Neural progenitor cell (in vitro differentiated cells): ENCODE data around the genes RTN4 and PNPT1.

GRCh38 chr2:53903112-53904226 lies 43.7 kb upstream of the GPR75 start:
- RAMPAGE, long total RNA, result no peak

DNA sequence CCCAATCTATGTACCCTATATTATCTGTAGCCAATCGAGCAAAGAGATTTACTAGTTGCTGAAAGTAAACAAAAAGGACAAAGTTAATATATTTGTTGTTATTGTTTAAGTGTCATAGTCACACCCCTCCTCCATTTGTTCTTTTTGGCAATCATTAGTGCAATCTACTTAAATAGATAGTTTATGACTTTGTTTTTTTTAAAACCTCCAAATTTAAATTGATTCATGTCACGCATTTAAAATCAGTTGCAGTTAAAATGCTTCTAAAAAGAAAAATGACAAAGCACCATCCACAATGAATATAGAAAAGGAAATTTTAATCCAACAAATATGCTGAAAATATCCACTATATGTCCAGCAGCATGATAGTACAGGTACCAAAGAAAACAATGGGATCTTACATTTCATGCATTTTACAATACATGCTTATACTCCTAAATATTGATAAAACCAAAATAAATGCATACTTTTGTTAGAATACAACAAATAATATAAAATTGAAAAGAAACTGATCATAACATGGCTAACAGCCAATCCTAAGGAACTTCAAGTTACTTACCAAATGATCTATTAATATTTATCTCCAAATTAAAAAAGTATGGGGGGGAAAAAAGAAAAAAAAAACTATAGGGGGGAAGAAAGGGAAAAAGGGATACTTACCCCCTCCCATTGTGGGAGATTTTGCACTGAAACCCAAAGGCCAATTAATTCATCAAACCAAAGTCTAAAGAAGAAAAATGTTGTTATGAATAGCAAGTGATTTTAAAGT lies 34.5 kb downstream of the PSME4 start:
- RAMPAGE, long total RNA, result no peak

GRCh38 chr2:53971340-53971424 lies 269 bp downstream of the ACYP2 start:
- RAMPAGE, long total RNA, result no peak

GRCh38 chr2:53992819-53993306 lies 21.9 kb downstream of the ACYP2 start:
- RAMPAGE, long total RNA, result no peak

DNA sequence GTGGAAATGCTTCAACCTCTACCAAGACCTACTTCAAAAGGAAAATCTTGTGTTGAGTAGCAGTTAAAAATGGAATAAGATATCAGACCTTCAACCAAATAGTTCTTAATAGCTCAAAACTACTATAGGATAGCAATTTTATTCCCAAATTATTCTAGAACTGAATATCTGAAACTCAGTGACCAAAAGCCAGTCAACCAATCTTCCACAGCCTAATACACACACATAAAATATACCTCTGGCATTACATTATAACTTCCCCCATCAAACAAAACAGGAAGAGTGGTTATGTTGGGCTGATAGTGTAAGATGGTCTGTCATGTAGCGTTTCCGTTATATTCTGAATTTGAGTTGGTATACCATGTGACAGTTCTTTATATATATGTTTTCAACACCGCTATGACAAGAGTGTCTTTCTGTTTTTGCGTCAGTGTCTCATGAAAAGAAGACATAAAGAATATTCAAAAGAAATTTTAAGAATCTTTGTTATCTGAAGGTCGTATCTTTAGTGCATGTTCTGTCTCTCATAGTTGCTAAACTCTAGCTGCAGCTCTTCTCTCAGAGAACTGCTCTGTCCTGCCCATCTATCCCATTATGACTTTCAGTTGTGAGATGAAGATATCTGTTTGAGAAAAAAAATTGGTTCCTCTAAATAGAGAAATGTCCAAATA lies 23.8 kb downstream of the ACYP2 start:
- RAMPAGE, long total RNA, result no peak

DNA sequence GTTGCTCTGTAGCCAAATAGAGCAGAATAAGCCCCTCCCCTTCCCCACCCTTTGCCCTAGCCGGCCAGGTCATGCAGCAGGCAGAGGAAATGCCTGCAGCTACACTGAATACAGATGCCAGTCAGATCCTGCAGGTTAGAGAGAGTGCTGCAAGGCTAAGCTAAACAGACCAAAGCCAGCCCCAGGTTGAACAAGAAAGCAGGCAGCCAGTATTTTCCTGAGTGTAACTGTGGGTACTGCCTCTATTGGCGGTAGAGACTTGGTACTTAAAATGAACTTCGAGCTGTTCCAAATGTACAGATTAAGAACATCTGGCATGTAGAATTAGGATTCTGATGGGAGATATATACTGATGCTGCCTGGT lies 132.9 kb downstream of the ACYP2 start:
- RAMPAGE, long total RNA, result no peak

DNA sequence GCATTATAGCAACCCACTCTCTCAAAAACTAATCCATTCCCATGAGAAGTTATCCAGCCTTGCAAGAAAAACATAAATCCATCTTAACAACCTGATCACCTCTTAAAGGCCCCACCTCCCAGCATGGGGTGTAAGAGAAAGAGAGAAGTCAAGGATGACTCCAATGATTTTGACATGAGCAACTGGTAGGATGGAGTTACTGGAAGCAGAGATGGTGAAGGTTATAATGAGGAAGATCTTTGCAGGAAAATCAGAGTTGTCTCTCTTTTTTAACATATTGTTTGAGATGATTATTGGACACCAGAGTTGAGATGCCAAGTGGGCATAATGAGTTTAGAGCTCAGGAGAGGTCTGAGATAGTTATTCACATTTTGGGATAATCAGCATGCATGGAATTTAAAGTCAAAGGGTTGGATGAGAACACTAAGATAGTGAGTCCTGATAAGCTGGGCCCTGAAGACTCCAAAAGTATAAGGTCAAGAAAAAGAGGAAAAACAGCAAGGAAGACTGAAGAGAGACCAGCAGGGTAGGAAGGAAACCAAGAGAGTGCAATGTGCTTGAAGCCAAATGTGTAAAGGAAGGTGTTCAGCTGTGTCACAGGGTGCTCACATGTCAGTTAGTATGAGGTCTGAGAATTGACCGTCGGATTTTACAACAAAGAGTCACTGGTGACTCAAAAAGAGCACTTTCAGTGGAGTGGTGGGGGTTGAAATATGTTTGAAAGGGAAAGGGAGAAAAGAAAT lies 3.1 kb upstream of the TSPYL6 start:
- RAMPAGE, long total RNA, result no peak

DNA sequence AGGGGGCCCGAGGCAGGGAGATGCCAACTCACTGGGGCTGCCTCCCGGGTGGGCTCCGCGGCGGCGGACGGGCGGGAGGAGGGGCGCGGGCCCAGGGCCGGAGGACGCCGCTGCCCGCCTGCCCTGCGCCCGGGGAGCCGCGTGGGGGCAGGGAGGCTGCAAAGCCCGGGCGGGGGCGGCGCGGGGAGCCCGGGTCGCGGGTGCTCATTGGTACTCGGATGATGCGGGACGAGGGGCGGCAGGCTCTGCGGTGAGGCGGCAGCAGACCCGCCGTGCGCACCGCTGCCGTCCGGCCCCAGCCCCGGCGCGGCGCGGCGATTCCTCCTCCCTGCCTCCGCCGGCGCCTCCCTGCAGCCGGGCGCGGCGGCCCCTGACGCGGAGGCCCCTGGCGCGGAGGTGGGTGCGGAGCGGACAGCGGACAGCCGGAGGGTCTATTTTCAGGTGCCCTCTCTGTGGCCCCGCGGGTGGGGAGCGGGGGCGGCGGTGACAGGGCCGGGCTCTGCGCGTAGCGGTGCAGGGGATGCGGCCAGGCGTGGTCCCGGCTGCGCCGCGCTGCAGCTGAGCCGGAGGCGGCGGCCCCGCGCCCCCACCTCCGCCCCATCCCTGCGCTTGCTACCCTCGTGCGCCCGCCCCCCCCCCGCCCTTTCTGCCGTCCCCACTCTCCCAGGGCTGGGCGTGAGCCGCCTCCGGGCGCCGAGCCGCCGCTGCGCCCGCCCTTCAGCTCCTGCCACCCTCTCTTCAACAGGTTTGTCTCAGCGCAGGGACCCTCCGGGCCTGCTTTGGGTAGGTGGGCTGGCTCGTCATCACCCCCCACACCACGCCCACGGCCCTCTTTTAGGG lies 618 bp downstream of the SPTBN1 start:
- RAMPAGE, long total RNA, result no peak

DNA sequence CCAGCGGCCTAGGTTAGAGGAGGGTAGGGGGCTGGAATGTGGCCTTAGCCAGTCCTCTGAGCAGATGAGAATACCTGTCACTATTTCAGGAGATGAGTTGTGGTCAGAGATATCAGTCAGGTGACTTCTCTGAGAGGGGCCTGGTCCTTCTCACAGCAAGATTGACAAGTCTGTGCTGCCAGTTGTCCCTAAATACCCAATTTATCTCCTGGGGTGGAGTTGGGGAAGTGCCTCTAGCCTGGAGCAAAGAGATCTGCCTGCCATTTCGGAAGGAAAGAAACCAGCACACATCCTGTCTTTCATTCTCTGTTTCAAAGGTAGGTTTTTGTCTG lies 13.5 kb downstream of the SPTBN1 start:
- RAMPAGE, long total RNA, result no peak

DNA sequence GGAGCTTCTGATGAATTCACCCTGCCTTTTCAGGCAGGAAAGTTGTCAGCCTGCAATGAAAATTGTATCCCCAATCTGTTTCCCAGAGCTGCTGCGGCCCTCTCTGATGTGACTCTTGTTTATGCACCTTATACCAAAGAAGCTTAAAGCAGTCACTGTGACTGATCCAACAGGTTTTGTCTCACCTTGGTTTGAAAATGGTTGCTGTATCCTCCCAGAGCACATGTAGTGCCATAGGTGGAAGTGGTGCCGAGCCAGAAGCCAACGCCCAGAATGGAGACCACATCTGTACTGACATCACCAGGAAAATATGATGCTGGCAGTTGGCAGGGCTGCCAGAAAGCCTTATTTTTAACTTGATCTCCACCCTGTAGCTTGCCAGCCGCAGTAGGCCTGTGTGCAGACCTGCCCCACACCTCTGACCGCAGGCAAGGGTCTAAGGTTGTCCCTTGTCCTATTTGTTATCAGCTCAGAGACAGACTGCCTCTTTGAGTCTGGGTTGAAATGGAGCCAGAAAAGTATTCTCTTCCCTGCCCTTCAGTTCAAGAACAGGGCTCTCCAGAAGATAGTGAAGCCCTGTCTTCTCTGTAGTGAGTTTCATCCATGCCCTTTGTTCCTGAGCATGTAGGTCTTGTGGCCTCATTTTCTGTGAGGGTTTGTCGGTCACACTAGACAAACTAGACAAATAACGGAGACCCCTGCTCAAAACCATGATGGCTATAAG lies 123.5 kb upstream of the EML6 start:
- RAMPAGE, long total RNA, result no peak

DNA sequence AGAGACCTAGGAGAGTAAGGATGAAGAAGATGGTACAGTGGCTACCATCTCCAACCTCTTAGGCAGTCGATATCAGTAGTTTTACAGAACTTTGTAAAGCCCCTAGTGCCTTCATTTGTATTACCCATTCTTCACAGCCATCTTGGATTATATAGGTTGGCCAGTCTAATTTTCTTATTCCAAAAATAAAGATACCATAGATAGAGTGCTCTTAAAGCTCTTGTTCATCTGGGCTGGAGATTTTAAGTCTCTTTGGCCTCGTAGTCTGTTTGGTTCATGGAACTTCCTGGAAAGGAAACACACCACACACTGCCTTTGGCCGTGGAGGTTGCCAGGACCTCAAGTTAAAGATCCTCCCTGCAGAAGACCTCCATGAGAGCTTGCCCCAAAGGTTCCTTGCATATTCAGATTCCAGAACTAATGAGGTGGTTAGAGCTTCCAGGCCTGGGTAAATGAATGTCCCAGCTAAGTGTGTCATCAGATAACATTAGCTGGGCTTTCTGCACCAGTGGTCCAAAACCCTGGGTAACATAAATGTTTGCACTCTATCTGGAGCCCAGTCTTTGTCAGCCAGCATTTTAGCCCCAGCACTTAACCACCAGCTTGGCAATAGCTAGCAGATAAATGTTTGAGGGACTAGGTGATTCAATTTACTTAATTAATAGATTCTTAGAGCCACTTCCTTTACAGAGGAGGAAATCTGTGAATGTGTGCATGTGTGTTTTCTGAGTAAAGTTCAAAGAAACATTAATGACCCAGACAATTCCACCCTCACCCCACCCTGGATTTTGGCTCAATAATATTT lies 122.2 kb upstream of the EML6 start:
- RAMPAGE, long total RNA, result no peak

- RAMPAGE, long total RNA, result no peak
Observed at GRCh38 chr2:54637585-54638026, 85.9 kb upstream of the EML6 start.

DNA sequence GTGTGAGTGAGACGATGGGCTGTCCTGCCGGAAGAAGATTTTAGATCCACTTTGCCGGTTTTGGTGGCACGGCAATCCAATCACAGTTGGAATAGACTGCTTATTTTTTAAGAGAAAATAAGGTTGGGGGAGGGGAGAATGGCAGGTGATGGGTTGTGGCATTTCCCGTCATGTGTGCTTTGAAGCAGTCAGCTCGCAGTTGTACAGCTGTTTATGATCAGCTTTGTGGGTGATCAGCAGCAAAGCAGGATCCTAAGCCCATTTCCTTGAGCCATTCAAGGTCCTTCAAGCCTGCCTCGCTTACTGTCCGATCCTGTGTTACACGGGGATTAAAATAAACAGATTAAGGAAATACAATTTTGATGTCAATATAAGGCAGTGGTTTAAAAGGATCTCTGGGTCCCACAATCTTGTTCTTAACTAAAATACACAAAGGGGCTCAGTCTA lies 152.3 kb downstream of the RTN4 start:
- RAMPAGE, long total RNA, result no peak

- RAMPAGE, long total RNA, result no peak
Observed at GRCh38 chr2:55014920-55015455, 35.3 kb downstream of the RTN4 start.

DNA sequence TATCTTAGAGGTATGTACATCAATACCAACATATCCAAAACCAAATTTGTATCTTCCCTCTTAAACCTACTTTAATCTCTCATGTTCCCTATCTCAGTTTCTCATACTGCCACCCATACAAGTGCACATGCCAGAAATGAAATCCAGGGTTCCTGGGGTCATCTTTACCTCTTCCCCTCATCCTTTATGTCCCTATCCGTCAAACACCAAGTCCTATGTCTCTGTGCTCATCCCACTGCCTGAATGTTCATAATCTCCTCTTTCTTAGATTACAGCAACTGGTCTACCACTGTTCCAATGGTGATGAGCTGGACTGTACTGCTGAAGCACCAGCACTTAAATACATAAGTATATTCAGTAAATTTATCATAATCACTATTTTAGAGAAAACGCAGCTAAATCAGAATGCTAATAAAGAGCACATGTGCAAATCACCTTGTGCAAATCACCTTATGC lies 26.2 kb downstream of the RTN4 start:
- RAMPAGE, long total RNA, result no peak

DNA sequence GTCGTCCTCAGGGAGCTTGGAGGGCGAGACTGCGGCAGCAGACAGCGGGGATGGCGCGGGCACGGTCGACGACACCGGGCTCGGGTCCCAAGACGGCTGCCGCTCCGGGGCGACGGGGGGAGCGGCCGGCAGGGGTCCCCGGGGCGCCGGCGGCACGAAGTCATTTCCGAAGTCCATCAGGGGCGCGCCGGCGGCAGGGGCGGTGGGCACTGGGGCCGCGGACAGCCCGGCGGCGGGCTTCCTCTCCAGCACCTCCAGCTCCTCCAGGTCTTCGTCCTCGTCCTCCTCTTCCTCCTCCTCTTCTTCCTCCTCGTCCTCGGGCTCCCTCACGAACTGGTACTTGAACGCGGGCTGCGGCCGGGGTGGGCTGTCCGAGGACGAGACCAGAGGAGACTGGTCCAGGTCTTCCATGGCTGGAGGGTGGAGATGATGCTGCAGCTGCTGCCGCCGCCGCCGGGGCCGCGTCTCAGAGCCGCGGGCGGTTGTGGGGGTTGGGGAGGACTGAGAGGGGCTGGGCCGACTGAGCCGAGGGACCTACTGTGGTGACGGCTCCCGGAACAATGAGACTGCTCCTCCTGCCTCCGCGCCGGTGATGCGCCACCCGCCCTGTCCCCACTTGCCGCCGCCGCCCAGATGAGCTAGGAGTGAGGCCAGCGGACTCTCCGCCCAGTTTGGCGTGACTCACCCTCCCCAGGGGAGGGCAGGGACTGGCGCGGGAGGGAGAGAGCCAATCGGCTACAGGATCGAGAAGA lies at the start of gene RTN4:
Gene RTN4, minus strand, starts transcription at position 562 of the 752 bp plus-strand sequence.
- RAMPAGE, long total RNA, result no peak

- RAMPAGE, long total RNA, result no peak
Observed at GRCh38 chr2:55159263-55159676, 72.8 kb downstream of the CLHC1 start.

GRCh38 chr2:55425256-55426022 lies 5.8 kb upstream of the CCDC88A start:
- RAMPAGE, long total RNA, result no peak

DNA sequence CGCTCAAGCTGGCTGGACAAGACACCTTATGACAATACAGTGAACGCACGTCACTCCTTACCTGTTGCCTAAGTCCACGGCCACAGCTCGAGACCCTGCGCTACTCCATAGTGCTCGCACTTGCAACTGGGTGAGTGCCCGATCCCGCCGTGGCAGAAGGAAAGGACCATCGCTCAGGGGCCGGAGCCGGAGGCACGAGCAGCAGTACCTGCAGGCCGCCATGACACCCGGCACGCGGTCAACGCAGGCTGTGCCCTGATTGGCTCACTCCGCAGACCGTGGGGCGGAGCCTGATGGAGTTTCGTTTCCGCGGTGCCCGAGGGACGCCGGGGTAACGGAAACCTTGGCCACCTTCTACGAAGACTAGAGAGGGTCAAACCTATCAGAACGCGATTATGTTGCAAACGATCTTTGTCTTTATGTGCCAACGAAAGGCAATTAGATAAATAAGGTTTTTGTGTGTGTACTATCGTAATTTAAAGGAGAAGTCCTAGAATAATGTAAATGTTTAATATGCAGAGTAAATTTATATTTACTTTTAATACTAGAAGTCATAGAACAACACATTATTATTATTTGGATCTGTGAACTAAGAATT lies at the start of gene PNPT1:
Gene PNPT1, minus strand, starts transcription at position 243 of the 598 bp plus-strand sequence.
- RAMPAGE, long total RNA, result start-site peak on the minus strand centred at position 237 of the sequence, 17 bp wide, 175 and 231 reads in 2 replicates

DNA sequence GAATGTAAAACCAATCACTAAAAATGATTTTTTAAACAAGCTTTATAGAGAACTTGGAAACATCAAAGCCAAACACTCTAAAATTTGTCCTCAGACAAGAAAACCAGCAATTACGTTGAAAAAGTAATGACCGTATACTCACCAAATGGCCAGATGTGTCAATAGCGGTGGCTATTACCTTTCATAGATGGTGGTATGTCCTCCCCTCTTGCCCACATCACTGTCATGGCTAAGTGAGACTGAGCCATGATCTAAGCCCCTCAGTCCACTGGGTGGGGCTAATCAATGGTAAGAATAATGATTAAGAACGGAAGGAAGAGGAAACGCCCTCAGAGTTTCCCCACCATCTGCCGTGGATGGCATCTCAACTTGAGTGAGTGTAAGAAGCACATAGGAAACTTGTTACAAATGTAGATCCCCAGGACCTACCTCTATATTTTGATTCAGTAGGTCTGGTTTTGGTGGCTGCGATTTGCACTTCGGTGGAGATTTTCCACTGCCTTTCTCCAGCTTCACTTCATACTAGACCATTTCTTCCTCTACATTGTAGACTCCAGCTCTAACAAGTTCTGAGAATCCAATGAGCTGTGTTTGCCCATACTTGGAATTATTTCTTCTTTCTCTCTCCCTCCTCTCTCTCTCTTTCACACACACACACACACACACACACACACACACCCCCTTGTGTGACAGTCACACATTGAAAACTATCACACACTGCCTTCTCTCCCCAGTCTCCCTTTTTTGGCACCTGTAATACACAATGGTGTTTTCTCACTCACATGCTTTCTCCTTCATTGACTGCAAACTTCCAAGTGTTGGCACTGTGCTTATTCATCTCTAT lies 66.0 kb upstream of the EFEMP1 start:
- RAMPAGE, long total RNA, result no peak